ENCODE results near the genes DPEP2, NFATC3 and SLC7A6.

- RRBS = no CpG with 5 or more reads among the region's 29 CpGs
Observed at GRCh38 chr16:67539859-67540987, 11.6 kb downstream of the RIPOR1 start.

DNA sequence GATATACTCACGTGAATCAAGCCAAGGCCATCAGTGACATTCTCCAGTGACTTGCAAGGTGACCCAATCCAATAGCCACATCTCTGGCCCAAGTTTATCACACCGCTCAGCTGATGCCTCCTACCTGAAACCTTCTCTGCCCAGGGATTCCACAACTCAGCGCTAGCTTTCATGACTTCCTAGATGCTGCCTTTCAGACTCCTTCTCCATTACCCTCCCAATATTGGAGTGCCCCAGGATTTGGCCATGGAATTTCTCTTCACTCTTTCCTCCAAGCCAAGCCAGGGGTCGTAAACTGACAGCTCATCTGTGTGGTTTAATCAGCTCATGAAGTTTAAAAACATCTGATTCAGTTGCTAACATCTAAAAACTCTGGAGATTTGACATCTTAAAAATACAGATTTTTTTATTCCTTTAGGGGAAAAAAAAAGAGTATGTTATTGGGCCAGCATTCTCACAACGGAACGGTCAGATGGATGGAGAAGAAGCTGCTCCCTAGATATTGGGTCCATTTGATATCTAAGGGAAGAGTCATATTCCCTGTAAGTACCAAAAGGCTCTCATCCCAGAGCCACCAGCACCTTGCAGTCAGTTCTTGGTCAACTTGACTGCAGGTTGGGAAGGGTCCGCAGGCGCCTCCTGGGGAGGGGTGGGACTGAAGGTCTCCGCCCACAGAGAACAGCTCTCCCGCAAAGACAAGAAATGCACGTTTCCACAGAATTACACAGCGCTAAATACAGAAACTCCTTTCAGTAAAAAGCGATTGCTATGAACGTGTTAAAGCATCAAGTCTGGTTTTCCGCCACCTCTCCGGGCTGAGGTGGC lies 1.1 kb upstream of the CTCF start:
- RRBS = no CpG with 5 or more reads among the region's 16 CpGs

- RRBS = under 1% methylated on average over 26 of the region's 81 CpGs
Observed at GRCh38 chr16:67562915-67563533, 698 bp downstream of the CTCF start.

GRCh38 chr16:67563534-67563762 lies 1.1 kb downstream of the CTCF start:
- RRBS = 2% methylated on average over 7 of the region's 16 CpGs

DNA sequence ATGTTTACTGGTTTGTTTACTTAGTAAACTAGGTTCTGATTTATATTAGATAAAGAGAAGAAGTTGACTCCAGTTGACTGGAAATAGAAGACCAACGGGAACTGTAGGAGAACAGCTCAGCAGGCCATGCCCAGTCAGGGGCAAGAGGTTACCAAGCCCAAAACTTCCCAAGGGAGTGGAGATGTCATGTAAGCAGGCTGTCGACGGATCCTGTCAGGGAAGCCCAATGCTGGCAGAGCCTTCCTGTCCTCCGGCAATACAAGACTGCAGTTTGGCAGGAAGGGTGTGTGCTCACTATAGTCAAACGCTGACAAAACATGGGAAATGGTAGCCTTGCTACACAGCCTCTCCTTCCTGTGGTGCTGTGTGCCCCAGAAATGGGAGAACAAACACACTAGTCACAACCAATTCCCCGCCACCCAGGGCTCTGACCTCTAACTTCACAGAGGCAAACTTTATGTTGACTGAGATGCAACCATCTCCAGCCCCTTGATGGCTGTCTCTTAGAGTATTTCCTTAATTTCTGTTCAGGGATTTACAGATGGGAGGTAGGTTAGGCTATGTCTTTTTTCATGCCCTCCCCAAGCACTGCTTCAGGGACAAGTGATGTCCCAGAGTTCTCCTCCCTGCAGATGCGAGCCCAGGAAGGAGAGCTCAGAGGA lies 18.2 kb downstream of the C16orf86 start:
- RRBS = no CpG with 5 or more reads among the region's 7 CpGs

- RRBS = no CpG with 5 or more reads among the region's 12 CpGs
Observed at GRCh38 chr16:67908480-67909000, 15.5 kb downstream of the PSKH1 start.

DNA sequence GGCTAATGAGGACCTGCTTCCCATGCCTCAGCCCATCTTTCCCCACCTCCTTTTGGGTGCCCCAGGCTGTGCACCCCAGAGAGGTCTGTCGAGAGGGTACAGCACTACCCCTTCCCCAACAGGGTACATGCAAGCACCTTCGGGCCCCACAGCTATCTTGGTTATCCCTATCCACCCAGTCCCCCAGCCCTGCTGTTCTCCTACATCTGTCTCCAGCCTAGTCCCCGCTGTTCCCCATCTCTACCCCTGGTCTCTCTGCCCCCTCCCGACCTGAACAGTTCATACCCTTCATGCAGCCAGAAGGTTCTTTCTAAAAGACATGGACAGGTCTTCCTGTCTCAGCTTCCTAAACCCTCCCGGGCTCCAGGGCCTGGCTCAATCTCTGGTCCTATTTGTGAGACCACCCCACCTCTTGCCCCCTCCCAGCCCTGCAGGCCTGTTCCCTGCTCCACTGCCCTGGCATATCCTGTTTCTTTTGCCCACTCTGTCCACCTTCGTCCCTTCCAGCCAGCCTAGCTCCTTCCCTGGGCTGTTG lies 383 bp downstream of the CTRL start:
- RRBS = no CpG with 5 or more reads among the region's 6 CpGs

DNA sequence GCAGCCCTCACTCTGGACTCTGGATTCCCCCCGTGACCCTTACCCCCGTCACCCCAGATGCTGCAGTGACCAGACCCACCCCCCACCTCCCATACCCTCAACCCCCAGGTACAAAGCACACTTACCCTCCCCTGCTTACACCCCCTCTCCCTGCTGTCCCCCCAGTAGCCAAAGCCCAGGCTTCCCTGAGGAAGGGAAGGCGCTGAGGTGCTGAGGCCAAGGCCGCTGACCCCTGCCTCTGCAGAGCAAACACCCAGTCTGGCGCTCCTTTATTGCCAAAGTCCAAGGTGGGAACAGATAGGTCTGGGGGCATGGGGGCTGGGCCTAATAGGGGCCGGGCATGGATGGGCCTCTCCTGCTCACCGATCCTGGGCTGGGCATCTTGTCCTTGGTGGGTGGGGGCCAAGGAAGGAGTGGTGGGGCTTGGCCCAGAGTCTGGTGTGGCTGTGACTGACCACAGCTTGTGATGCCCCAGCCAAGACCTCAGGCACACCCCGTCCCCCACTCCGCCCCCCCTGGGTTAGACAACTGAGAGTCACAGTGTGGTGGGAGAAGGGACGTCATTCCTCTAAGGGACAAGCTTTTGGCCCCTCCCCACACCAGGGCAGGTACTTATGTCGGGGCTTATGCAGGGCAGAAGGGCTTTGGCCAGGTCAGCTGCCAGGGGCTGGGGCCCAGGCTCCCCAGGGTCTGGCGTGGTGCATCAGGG lies 544 bp downstream of the LCAT start:
- RRBS = no CpG with 5 or more reads among the region's 12 CpGs

DNA sequence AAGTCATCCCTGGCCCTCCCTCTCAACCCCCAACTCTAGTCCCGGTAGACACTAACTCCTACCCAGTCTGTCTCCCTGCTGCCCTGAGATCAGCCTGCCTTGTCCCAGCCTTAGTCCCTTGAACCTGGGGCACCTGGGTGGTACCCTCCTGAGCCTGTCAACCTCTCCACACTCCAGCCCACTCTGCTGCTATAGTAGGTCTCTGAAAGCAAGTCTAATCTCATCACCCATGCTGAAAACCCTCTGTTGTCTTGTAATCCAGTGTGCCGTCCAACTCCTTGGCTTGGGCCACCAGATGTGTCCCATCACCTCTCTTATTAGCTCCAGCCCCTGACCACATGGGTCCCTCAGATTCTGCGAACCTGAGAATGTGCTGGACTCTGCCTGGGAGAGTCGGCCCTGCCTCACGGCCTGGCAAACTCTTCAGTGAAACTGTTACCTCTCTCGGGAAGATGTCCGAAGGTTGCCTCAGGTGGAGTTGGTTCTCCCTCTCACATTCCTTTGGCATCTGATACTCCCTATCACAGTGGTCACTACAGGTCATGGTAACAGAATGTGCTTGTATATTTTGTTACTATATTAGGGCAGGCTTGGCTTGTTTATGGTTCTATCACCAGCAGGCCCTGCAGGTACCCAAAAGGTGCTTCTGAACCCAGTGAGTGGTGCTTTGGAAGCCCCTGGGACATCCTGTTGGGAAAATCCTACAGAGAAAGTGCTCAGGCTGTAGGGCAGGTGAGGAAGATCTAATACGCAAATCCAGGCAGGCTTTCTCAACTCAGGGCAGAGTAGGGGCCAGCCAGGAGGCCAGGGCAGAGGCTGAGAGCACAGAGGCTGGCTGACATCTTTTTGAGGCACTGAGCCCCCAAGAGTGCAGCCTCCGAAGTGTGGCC lies 9.8 kb downstream of the SLC12A4 start:
- RRBS = no CpG with 5 or more reads among the region's 9 CpGs

DNA sequence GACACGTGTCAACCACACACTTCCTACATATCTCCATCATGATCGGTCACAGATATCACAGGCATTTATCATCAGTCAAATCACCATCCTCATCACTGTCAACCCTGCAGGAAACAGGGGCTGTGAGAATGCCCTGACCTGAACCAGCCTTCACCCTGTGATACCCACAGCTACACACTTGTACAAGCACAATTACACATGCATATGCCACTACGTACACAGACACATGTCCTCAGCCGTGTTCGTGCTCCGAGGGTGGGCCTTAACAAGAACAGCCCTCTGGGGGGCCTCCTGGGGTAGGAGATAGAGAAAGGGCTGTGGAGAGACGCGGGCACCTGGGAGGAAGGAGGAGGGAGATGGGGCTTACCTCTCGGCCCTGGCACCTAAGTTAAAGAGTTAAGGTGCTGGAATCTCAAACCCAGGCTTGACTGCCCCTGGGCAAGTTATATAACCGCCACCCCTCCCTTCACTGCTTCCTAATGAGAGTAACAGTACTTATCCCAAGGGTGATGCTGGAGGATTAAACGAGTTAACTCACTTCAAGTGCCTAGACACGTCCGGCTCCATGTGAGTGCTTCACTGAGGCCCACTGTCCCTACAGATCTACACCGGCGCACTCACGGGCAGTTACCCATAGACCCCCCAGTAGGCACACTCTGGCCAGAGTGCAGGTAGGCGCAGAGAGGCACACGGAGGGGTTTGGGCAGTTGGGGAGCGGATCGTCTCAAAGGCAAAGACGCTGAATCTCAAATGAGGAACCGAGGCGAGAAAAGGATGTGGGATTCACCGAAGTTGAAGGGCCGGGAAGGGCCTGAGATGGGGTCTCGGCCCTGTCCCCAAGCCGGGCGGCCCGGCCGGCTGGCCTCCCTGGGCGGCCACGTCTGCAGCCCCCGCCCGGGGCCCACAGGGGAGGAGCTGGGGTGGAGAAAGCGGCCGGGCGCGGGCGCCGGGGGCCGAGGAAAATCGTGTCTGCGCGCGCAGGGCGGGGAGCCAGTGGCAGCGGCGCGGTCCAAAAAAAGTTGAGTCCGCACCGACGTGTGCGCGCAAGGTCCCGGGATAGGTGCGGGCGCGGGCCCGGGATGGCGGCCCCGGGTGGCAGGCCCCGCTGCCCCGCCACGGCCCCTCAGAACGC lies 772 bp downstream of the SLC12A4 start:
- RRBS = 4% methylated on average over 14 of the region's 65 CpGs

- RRBS = no CpG with 5 or more reads among the region's 13 CpGs
Observed at GRCh38 chr16:67987227-67988138, 7.2 kb upstream of the DPEP3 start.

GRCh38 chr16:67998615-67999912 lies at the start of gene DPEP2:
TSS of gene DPEP2 (minus strand) at chr16:67999484.
- RRBS = no CpG with 5 or more reads among the region's 27 CpGs

DNA sequence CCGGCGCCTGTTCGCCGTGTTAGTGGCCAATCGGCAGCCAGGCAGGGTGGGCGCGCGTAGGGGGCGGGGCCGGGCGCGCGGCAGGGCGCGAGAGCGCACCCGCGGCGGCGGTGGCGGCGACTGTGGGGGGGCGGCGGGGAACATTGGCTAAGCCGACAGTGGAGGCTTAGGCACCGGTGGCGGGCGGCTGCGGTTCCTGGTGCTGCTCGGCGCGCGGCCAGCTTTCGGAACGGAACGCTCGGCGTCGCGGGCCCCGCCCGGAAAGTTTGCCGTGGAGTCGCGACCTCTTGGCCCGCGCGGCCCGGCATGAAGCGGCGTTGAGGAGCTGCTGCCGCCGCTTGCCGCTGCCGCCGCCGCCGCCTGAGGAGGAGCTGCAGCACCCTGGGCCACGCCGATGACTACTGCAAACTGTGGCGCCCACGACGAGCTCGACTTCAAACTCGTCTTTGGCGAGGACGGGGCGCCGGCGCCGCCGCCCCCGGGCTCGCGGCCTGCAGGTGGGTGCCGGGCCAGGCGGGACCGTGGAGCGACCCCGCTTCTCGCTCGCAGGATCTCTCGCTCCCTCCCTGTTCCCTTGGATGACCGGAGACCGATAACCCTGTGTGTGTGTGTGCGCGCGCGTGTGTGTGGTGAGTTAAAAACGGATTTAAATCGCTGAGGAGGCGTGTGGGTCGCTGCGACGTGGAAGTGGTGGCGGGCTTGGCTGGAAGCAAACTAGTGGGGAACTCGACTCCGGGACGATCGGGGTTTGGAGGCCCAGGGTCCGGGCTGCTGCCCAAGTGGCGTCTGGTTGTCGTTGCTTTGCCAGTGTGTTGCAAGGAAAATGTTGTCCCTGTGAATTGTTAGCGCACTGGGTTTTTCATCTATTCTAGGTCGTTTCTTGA lies at the start of gene NFATC3:
Gene NFATC3, plus strand, starts transcription at position 83 of the 884 bp plus-strand sequence.
- RRBS = under 1% methylated on average over 46 of the region's 105 CpGs

DNA sequence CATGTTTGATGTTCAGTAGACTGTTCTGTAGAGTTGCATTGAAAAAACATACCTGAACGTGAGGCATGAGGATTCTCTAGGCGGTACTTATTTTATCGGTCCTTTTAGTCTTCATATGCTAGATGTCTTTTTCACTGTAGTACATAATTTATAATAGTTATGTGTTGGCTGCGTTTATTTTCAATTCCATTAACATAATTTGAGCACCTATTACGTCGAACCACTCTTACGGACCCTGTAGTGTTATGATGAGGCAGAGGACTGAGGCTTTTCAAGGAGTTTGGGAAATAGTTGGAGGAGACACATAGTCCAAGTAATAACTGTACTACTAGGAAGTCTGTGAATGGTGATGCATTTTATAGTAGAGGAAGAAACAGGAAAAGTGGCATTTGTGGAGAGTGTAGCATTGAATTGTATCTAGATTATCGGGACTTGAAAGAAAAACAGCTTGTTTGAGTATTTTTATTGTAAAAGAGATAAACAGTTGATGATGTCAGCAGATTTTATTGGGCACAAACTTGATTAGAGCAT lies 1.6 kb downstream of the NFATC3 start:
- RRBS = no CpG with 5 or more reads among the region's 8 CpGs

DNA sequence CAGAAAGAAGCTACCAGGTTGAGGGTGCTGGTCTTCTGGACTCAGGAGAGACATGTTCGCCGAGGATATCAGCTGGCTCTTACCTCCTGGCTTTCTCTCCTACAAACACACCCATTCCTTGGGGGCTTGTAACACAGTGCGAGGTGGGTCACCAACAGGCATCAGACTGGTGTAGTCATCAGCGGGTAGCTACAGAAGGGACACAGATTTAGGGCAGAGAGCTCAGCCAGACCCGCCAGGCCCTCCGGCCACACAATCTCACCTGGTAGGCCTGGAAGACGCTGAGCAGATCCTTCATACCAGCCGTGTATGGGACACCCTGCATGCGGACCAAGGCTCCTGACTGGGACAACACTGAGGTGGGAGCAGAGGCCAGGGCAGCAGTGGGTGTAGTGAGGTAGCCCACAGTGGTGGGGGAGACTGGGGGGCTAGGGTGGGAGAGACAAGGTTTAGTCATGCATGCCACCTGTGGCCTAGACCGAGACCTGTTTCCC lies 5.8 kb downstream of the ESRP2 start:
- RRBS = no CpG with 5 or more reads among the region's 10 CpGs

DNA sequence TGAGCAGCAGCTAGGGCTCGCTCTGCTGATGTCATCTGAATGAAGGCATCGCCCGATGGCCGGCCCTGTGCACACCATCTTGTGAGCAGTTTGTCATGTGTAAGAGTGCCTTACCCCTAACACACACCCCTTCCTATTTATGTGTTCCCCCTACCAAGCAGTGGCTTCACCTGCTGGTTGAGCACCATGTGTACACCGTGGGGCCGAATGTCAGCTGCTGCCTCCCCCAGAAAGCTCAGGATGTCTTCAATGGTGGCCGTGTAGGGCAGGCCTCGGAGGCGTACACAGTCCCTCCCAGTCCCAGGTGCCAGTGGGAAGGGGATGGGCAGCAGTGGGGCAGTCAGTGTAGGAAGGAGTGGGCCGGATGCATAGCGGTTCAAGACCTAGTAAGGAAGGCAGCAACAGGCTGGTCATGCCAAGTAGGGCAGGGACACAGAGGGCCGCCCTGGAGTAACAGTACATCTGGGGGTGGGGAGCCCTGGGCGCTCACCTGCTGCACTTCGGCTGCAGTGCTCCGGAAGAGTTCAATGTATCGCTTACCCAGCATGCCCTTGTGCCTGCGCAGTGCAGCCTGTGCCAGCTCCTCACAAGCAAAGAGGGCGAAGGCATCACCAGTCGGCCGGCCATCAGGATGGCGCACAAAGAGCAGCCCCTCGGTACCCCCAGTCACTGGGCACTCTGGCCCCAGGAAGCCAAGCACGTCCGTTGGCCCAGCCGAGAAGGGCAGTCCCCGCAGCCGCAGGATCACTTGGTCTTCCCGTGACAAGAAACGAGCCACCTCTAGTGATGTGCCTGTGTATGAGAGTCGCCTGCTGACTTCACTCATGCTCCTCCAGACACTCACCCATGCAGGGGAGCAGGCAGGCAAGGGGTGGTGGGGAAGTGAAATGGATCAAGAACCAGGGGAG lies 4.4 kb downstream of the ESRP2 start:
- RRBS = no CpG with 5 or more reads among the region's 30 CpGs

- RRBS = 2% methylated on average over 44 of the region's 102 CpGs
Observed at GRCh38 chr16:68264380-68265212, at the start of gene SLC7A6. TSS of gene SLC7A6 (plus strand) at chr16:68264526.

- RRBS = no CpG with 5 or more reads among the region's 11 CpGs
Observed at GRCh38 chr16:68286013-68286866, 21.9 kb downstream of the SLC7A6 start.

DNA sequence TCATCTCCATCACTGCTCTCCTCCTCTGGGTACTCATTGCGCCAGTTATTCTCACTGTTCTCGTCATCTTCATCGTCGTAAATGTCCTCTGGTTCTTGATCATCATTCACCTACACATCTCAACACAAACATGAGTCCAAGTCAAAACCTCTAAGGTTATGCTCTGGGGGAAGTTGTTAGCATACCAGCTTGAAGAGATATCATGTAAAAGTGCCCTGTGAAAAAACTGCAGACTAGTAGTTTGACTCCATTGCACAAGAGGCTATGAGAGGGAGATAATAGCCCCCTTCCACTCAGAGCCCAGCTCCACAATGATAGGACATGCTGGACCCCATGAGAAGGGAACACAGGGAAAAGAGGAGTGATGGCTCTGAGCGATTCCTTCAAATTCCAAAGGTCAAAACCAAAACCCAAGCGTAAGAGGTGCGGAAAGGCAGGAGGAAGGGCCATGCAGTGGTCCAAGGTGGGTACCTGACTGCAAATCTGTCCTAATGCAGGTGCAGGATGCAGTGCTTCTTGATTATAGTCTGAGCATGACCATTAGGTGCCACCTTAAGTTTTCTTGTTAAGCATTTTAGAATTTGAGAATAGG lies 8.3 kb downstream of the SLC7A6OS start:
- RRBS = no CpG with 5 or more reads among the region's 7 CpGs

All from HCT116 (cell line).